Tibial artery (tissue), 1 donor: Measurements from ENCODE around the gene IGF2.

DNA sequence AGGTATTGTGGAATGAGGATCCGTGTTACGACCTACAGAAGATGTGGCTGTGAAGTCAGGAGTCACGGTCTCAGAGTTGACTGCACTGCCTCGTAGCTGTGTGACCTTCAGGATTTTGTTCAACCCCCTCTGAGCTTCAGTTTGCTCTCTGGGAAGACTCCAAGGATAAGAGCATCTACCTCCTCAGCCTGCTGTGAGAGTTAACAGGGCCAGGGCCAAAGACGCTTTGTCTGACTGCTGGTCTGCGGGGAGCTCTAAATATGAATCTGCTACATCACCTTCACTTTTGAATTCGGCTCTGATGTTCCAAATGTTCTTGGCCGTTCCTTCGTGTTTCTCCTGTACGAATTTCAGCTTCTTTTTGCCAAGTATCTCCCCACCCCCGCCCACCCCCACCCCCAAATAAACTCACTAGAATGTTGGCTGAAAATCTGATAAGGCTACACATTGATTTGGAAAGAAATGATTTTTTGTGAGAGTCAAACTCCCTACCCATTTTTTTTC lies 11.5 kb upstream of the TNNT3 start:
- PRO-cap: no peak

DNA sequence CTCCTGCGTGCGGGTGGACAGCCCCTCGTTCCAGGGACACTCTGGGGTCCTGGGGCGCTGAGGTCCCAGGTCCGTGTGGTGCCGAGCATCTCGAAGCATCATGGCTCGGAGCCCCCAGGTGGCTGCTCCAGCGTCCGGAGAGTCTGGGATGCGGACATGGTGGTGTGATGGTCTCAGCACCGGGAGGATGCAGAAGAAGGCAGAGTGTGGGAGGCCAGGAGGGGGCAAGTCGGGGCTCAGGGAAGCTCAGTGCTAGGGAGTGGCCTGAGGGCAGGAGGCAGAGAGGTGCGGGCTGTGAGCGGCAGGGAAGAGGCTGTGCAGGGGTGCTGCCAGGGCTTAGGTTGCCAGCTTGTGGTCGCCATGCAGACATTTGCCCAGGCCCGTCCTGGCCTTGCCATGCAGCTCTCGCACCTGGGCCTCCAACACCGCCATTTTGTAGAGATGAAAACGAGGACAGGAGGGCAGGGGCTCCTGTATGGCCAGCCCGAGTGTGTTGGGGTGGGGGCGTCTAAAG lies 363 bp downstream of the TNNT3 start:
- PRO-cap: no peak

DNA sequence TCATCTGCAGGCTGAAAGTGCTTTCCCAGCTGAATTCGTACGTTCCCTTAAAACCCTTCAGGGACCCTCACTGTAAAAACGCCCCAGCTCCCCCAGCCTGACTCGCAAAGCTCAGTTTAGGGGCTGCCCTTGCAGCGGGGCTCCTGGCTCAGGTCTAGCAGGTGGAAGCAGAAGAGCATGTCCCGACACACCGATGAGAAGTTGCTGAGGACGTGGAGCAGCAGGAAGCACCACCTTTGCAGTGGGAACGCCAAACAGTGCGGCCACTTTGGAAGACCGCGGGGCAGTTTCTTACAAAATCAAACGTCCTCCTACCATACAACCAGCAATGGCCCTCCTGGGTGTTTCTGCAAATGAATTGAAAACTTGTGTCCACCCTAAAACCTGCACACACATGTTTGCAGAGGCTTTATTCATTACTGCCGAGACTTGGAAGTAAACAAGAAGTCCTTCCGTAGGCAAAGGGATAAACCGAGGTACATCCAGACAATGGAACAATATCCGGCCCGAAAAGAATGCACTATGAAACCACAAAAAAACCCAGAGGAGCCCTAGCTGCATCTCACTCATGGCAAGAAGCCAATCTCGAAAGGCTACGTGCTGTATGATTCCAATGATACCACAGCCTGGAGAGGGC lies 3.4 kb upstream of the MRPL23 start:
- PRO-cap: no peak

DNA sequence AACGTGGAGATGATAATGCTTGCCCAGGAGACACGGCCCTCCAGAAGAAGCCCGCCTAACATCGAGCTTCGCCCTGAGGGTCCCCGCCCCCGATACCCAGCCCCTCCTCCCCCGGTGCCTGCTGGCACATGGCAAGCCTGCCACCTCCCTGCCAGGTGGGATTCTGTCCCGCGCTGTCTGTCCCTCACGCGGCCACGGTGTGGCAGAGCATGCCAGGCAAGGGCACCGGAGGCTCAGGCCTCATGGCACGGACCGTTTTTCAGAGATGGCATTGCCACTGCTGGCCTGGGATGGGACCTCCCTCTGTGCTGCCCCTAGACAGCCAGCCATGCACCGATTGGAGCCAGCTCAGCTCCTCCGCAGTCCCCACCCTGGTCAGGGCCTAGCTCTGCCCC lies 19.4 kb downstream of the MRPL23 start:
- PRO-cap: no peak

GRCh38 chr11:2128840-2129493 lies 10.2 kb downstream of the IGF2 start:
- PRO-cap: no peak

DNA sequence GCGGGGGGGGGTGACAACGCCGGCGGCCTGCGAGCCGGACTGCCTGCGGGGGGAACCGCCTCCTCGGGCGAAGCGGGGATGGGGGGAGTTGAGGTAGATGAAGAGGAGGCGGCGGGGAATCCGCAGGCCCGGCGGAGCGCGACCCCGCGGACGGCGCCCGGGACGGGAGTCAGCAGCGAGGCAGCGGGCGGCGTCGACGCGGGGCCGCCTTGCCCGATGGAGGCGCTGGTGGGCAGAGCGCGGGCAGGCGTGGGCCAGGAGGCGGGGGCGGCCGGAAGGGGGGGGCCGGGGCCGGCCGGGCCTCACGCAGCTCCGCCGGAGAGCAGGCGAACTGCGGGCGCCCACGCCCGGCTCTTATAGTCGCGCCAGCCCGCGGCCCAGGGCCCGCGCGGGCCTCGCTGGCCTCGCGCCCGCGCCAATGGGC lies at the start of gene IGF2:
TSS of gene IGF2 (minus strand) at position 328 of the 424 bp plus-strand sequence.
- PRO-cap: no peak

- PRO-cap: no peak
Observed at GRCh38 chr11:2203136-2203798, 31.7 kb upstream of the TH start.

- PRO-cap: no peak
Observed at GRCh38 chr11:2210859-2211691, 39.5 kb upstream of the TH start.

DNA sequence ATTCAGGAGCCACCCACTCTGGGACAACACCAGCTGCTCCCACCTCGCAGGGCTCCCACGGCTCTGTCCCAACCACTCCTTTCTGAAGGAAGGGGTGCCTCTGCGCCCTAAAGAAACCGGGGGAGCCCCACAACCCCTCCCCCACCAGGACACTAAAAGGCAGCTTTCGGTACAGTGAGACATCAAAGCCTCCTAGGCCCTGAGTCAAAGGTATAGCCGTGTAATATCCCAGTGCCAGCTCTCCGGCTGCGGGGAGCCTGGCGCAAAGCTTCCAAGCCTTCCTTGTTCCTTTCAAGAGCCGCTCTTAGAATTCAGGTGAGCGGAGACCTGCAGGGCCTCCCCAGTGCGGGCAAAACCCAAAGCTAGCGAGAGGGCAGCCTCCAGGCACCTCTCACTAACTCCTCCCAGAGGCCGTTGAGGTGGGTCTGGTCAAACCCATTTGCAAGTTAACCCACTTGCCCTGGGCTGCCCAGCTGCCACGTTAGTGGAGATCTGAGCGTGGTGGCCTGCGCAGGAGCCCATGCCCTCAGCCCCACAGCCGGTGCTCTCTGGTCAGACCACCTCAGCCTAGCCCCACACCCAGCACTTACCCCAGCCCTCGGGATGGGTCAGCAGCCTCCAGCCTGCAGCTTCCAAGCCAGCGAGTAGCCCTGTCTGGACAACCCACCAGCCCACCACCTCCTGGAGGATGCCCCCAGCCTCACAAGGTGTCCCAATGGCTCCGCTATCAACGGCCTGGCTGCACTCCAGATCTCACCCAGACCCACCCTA lies 2.6 kb downstream of the ASCL2 start:
- PRO-cap: no peak

- PRO-cap: no peak
Observed at GRCh38 chr11:2294711-2295065, 7.0 kb downstream of the C11orf21 start.

DNA sequence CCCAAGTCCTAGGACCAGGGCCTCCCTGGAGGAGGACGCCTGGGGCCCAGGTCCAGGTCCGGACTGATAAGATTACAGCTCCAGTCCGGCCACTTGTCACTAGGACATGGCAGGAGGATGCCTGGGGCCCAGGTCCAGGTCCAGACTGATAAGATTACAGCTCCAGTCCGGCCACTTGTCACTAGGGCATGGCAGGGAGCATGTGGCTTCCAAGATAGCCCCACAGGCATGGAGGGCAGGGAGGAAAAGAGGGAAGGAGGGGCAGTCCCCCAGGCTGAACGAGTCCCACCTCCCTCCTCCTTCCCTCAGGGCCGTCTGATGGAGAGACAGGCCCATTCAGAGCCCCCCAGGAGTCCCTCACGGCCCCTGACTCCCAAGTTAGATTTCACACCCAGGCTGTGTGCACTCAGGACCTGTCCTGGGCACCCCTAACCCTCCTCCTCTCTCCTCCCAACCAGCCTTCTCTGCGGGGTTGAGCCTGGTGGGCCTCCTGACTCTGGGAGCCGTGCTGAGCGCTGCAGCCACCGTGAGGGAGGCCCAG lies 1.9 kb downstream of the TSPAN32 start:
- PRO-cap: no peak

- PRO-cap: no peak
Observed at GRCh38 chr11:2311462-2312748, 10.1 kb downstream of the TSPAN32 start.

GRCh38 chr11:2377849-2378317 lies 773 bp downstream of the CD81 start:
- PRO-cap: bidirectional peak, plus-strand start at chr11:2378105, minus-strand start at chr11:2377997

GRCh38 chr11:2389101-2389592 lies 11.4 kb upstream of the TSSC4 start:
- PRO-cap: no peak

DNA sequence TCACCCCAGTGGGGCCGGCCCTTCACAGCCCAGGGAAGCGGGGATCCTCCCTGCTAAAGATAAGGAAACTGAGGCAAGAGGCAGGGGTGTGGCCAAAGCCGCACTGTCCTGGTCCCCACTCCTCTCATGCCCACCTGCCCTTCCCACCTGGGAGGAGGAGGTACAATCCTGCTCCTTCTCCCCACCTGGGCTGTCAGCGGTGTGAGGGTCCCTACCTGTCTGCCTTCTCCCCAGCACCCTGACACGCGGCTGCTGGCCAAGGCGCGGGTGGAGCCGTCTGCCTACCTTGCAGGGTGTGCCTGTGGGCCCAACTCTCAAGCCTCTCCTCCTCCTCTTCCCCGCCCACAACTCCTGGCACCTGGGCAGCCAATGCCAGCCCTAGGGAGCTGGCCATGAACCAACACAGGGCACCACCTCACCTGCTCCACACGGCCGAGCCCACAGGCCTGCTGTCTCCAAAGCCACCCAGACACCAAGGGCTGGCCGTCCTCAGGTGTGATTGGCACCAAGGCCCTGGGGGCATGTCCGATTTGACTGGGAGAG lies 17.1 kb downstream of the TRPM5 start:
- PRO-cap: no peak

GRCh38 chr11:2462854-2464316 lies 18.6 kb downstream of the KCNQ1 start:
- PRO-cap: no peak

GRCh38 chr11:2532675-2533622 lies 88.1 kb downstream of the KCNQ1 start:
- PRO-cap: no peak

GRCh38 chr11:2566292-2566812 lies 121.5 kb downstream of the KCNQ1 start:
- PRO-cap: no peak

DNA sequence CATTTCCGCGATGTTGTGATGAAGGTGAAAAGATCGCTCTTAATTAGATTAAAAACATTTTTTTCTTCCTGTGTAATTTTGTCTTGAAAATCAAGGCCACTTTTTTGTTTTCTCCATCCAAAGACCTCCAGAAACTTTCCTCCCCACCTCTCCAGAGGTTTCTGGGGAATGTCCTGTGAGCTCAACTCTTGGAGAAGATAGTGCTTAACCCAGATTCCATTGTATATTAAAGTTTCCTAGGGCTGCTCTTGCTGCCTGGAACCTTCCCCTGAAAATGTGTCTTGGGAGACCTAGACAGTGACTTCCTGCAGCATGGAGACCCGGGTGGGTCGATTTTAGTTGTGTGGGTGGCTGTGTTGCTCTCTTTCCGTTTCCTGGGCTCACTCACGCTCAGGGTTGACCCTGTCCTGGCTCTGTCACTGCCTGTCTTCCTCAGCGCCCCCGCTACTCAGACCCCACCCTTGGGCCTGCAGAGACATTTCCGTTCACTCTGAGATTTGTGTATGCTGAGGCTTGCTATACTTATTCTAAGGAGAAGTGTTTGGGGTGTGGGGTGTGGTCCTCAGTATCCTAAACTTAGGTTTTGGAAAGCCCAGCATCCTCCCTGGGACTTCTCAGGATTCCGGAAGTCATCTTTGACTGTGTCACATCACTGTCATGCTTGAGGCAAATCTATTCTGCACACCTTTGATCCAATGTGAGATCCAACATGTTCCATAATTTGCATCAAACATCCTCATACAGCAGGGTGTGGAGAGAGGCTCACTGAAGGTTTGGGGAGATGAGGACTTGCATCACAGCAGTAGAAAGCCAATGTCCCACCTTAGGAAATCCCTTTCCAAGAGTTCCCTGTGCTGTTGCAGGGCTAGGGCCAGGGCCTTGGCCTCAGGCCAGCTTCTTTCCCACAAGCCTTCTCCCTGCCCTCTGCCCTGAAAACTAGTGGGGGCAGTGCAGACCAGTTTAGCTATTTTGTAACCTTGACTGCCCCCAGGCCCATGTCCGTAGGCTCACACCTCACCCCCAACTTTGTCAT lies 207.8 kb downstream of the KCNQ1 start:
- PRO-cap: no peak

GRCh38 chr11:2666041-2667079 lies 219.2 kb downstream of the CDKN1C start:
- PRO-cap: no peak